Endometrial microvascular endothelial cells (primary cell): ENCODE measurements around a stretch of chr6.

GRCh38 chr6:170159632-170160771 is 130.9 kb downstream of the DLL1 start:
- RAMPAGE, long total RNA, result no peak

- RAMPAGE, long total RNA, result no peak
Observed at GRCh38 chr6:170175953-170176643, 114.8 kb downstream of the DLL1 start.

- RAMPAGE, long total RNA, result no peak
Observed at GRCh38 chr6:170178833-170179341, 112.0 kb downstream of the DLL1 start.

- RAMPAGE, long total RNA, result no peak
Observed at GRCh38 chr6:170265251-170265975, 25.5 kb downstream of the DLL1 start.

DNA sequence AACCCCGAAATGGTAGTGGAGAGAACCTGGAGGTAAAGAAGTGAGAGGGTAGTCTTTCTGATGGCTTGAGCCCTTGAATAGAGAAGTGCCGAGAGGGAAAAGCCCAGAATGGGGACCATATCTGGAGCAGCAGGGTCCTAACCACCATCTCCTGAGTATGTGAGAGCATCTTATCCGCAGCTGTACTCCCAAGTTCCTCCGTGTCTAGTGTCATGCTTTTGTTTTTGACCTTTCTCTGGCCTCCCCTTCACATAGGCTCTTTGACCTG is 1.2 kb downstream of the FAM120B start:
- RAMPAGE, long total RNA, result no peak

GRCh38 chr6:170403368-170403835 is 96.8 kb downstream of the FAM120B start:
- RAMPAGE, long total RNA, result no peak